Urinary bladder (tissue), 3 donors: ENCODE measurements around a stretch of chr3.

- PRO-cap = no peak
- RAMPAGE, long total RNA = no peak
Measured at GRCh38 chr3:184466127-184466959, 86.5 kb downstream of the CHRD start.

DNA sequence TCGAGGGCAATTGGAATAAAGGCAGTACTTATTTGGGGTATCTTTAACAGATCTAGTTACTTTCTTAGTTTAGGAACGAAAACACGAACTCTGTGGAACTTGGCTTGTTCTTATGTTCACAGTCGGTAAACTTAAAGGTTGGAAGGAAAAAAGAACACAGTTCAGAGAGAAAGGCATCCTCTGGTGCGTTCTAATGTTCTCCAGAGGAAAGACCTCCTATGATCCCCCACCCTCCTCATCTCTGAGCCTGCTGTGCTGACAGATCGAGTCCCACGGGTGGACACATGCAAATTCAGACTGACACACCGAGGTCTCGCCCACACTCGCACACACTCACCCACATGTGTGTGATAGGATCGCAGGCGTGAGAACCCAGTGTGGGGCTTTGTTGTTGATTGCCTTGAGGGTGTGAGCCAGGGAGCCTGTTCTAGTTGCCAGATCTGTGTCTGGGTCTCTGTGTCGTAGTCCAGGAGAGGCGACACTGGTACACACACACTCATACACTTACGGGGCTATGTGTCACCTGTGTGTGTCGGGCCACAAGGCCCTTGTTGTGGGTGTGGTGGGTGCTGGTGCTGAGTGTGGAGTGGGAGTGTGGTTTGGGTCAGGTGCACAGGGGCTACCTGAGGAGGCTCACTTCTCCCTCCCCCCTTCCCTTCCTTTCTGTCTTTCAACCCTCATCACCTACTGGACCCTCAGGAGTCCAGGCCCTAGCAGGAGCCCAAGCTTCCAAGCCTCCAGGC is 1.9 kb downstream of the EPHB3 start:
- PRO-cap = no peak
- RAMPAGE, long total RNA = no peak

GRCh38 chr3:184738131-184738618 is 26.3 kb upstream of the MAGEF1 start:
- PRO-cap = no peak
- RAMPAGE, long total RNA = no peak

- PRO-cap = no peak
- RAMPAGE, long total RNA = no peak
Measured at GRCh38 chr3:185253014-185253503, 790 bp downstream of the EHHADH start.

DNA sequence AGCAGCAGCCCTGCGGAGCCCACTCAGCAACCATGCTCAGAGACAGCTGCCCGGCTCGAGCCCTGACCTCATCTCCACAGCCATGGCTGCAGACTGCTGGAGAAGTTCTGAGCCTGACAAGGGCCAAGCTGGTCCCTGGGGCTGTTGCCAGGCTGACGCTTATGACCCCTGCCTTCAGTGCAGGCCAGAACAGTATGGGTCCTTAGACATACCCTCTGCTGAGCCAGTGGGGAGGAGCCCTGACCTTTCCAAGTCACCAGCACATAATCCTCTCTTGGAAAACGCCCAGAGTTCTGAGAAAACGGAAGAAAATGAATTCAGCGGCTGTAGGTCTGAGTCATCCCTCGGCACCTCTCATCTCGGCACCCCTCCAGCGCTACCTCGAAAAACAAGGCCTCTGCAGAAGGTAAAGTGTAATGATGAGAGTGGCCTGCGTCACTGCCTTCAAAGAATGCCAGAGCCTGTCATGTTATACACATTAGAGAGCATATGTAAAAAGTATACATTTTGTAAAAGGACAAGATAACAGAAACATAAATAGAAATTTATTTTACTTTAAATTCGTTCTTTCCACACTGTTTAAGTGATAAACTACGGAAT is 25.4 kb downstream of the TMEM41A start:
- PRO-cap = no peak
- RAMPAGE, long total RNA = no peak

GRCh38 chr3:185489970-185490791 is 8.7 kb downstream of the TMEM41A start:
- PRO-cap = no peak
- RAMPAGE, long total RNA = no peak

- PRO-cap = no peak
- RAMPAGE, long total RNA = no peak
Measured at GRCh38 chr3:185503484-185504194, 4.8 kb upstream of the TMEM41A start.

DNA sequence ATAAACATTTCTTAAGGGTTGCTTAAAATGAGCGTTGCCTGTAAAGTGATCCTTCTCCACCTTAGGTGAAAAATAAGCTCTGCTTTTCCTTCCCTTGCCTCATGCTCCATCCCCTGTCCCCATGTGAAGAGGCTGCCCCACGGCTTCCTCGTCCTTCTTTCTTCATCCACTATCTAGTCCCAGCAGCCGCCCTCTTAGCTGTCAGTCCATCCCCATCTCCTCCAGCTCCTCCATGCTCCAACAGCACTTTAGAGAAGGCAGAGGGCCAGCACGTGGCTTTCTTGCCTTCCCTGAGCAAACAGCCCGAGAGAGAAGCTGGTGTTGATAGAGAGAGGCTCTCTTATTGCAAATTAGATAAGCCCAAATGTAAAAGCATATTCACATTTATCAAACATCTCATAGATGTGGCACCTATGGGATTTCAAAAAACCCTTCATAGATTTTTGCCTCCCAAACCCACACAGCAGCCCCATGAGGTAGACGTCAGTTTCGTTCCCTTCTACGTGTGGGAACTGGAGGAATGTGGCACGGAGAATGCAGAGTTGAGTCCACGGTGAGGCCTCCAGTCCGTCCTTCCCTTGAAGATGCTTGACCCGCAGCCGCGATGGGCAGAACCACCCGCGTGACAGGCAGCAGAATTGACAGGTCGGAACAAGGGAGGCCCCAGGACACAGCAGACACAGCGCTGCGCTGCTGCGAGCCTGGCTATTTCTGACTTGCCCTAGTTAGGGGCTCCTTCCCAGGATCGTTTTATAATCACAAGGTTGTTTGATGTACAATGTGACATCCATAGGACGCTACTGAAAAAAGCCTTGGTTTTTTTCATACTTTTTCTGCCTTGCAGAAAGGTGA is 9.3 kb upstream of the TMEM41A start:
- PRO-cap = no peak
- RAMPAGE, long total RNA = no peak

DNA sequence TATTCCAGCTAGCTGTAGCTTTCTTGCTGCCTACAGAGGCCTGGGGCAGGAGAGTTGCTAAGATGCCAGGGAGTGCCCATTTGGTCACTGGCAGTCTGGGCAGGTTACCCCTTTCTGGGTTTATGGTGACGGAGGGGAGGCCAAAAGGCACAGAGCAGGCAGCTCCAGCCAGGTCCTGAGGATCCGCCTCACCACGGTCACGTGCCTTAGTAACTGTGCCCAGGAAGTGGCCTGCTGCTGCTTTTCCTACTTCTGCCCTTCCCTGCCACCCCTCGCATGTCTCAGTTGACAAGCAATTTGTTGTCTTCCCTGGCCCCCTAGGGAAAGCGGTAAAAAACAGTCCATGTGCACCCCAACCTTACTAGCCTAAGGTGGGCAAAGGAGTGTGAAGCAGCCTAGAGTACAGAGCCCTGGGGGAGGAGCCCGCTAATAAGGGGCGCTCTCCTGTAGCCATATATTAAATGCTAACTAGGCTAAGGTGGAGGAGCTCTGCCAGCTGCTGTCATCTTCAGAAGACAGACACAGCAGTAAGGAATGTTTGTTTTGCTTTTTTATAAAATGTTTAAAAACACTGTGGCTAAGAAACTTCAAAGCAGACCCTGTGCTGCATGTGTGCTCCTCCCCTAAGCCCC is 9.1 kb upstream of the LIPH start:
- PRO-cap = unidirectional peak, minus-strand start at position 177 of the sequence
- RAMPAGE, long total RNA = no peak

DNA sequence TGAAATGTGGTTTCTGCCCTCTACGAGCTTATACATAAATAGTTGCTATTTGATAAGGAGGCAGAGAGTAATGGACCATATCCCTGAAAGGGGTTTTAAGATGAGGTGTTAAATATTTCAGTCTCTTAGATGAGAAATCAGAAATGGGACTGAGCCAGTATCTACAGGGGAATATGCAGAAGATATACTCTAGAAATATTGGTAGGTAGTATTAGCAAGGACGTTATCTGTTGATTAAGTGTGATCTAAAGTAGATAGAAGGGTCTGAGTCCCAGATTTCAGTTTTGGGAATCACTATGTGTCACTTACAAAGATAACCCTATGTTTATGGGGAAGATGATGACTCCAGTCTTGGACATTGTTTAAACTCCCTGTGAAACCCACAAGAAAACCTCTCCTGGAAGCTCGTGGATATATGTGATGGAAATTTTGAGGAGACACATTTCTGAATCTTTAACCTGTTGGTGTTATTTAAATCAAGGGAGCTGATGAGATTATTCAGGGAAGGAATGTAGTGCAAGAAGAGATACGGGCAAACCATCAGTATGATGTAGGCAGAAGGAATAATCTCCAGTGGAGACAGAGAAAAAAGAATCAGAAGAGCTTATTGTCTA is 22.2 kb downstream of the SENP2 start:
- PRO-cap = no peak
- RAMPAGE, long total RNA = no peak

GRCh38 chr3:185786574-185787397 is 38.1 kb downstream of the IGF2BP2 start:
- PRO-cap = no peak
- RAMPAGE, long total RNA = no peak

GRCh38 chr3:185815351-185815727 is 9.5 kb downstream of the IGF2BP2 start:
- PRO-cap = no peak
- RAMPAGE, long total RNA = no peak

DNA sequence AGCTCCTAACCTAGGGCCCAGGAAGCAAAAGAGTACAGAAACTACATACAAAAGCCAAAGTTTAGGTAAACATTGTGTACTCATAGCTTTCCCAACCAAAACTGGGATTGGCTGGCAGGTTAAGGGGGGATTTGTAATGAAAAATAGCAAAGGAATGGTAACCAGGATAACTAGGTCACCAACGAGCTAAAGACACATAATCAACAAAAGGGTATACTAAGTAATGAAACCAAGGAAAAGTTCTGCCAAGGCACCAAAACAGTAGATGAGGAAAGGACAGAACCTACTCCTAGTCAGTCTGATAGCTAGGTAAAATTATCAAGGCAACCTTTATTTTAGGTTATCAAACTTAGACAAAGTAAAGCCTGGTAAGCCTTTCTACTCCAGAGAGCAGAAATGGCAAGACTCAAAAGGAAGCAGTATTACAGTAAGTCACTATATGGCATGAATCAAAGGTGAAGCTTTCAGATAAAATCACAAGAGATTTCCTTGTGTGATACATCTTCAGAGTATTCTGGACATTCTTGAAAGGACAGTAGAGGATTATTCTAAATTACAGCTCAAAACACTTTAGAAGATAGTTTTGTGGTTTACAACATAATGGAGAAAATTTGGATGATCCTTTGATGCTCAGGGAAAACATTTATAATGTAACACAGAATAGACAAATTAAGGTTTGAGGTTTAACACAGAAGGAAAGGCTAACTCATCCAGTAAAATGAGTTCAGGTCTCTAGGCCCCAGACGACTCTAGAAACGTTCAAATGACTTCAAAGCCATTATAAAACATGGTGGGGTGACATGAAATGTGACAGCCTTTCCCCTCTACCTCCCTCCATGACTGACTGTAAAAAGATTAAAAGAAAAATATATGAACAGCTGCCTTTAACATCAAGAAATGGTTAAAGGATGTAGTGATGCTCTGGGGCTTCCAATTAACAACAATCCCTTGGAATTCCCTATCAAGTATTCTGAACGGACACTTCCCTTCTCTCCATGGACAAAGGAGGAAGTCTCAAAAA is 9.9 kb downstream of the TRA2B start:
- PRO-cap = no peak
- RAMPAGE, long total RNA = no peak

DNA sequence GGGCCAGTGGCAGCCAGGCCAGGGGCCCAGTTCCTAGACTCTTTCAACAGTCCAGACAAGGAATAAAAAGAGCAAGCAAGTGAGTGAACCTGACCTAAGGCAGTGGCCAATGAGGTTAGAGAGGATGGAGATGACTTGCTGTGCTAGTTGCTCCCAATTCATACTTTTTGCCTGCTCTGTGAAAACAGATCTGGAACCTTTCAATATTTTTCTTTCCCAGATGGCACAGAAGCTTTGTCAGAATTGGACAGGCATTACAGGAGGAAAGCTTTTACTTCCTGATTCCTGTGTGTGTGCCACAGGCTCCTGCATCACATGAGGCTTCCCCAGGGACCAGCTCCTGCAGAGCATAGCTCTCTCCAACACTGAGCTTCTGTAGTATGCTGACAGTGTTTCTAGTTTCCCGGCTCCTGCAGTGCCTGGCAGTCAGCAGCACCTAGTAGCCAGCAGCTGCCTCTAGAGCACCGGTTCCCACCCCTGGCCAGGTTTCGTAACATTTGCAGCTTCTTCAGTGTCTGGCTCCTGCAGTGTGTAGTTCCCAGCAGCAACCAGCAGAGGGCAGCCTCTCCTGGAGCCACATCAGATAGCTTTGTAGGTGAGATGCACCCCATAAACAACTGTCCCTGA is 5.4 kb upstream of the TRA2B start:
- PRO-cap = no peak
- RAMPAGE, long total RNA = no peak

DNA sequence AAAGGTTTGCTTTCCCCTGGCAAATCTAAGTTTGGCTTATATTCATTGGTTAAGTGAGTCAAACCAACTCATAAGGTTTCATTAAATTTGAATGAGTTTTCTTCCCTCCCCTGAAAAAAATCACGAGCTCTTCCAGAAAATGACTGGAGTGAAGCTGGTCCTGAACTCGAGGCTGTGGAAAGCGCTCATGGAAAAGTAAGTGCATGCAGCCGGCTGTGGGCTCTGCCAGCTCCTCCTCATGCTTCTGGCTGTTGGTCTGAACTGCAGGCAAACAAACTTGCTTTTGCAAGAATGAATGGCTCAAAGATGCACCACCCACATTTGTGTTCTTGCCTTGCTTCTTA is 6.3 kb downstream of the ETV5 start:
- PRO-cap = unidirectional peak, minus-strand start at position 246 of the sequence
- RAMPAGE, long total RNA = no peak

GRCh38 chr3:186218934-186219537 is 110.1 kb upstream of the ETV5 start:
- PRO-cap = no peak
- RAMPAGE, long total RNA = no peak

GRCh38 chr3:186427490-186428076 is 65.5 kb upstream of the DGKG start:
- PRO-cap = unidirectional peak, minus-strand start at chr3:186427799
- RAMPAGE, long total RNA = no peak

GRCh38 chr3:186519003-186519688 is 25.0 kb downstream of the CRYGS start:
- PRO-cap = no peak
- RAMPAGE, long total RNA = no peak

- PRO-cap = no peak
- RAMPAGE, long total RNA = no peak
Measured at GRCh38 chr3:186732446-186732799, 15.3 kb downstream of the KNG1 start.

GRCh38 chr3:186745971-186746385 is 28.8 kb downstream of the KNG1 start:
- PRO-cap = no peak
- RAMPAGE, long total RNA = no peak